Adrenal gland (tissue), 7 donors: ENCODE data around the gene ZMYM5.

- PRO-cap, 3 experiments: no peak in any of the 3 experiments
- RAMPAGE, long total RNA, 4 experiments: no peak in any of the 4 experiments
Observed at GRCh38 chr13:18489844-18490311, 691.7 kb downstream of the TUBA3C start.

DNA sequence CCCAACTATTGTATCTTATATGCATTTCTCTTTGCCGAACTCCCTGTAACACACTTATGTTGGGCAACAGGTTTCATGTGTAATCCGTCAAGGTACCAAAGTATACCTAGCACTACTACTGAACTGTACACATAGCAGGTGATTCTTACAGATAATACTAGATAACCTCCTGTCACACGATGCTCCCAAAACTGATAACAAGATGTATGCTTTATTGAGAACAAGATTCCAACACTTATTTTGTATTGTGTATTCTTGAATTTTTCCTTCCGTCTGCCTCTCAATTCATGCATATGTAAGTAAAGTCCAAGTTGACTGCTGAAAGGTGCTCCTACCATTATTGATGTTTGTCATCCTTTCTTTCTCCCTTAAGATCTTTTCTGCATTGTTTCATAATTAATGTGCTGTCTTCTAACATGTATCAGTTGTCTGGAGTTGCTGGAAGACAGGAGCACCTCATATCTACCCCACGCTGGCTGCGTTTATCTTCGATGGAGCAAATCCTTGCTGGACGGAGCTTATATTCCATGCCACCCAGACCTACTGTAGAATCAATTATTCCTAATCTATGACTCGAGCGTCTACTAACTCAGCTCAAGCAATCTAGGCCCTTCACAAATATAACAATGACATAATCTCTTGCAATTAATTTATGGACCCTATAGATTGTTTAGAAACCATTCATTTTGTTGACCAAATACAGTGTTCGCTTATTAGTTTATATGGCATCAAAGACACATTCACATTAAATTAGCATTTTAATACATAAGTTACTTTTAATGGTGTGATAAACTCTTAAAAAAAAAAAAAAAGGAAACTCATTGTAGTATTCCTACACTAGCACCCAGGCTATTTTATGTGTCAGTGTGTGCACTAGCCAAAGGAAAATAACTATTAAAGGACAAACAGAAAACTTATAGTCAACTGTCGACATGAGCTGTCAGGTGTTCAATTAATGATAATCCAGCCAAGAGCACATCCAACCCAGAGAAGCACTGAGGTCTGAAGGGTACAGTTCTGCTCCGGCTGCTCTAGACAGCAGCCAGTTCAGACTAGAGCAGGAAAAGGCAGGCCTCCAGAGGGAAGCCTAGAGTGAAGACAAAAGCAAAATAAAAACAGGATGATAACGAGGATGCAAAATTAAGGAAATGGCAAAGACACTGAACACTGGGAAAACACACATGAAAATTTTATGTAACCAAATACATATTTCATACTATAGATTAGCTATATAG lies 55.1 kb downstream of the MPHOSPH8 start:
- PRO-cap, 3 experiments: no peak in any of the 3 experiments
- RAMPAGE, long total RNA, 4 experiments: start-site peak on the minus strand in 1 of 4 experiments, centred at position 643 of the sequence, 10 reads per replicate
- RRBS: no CpG with 5 or more reads among the region's 14 CpGs

DNA sequence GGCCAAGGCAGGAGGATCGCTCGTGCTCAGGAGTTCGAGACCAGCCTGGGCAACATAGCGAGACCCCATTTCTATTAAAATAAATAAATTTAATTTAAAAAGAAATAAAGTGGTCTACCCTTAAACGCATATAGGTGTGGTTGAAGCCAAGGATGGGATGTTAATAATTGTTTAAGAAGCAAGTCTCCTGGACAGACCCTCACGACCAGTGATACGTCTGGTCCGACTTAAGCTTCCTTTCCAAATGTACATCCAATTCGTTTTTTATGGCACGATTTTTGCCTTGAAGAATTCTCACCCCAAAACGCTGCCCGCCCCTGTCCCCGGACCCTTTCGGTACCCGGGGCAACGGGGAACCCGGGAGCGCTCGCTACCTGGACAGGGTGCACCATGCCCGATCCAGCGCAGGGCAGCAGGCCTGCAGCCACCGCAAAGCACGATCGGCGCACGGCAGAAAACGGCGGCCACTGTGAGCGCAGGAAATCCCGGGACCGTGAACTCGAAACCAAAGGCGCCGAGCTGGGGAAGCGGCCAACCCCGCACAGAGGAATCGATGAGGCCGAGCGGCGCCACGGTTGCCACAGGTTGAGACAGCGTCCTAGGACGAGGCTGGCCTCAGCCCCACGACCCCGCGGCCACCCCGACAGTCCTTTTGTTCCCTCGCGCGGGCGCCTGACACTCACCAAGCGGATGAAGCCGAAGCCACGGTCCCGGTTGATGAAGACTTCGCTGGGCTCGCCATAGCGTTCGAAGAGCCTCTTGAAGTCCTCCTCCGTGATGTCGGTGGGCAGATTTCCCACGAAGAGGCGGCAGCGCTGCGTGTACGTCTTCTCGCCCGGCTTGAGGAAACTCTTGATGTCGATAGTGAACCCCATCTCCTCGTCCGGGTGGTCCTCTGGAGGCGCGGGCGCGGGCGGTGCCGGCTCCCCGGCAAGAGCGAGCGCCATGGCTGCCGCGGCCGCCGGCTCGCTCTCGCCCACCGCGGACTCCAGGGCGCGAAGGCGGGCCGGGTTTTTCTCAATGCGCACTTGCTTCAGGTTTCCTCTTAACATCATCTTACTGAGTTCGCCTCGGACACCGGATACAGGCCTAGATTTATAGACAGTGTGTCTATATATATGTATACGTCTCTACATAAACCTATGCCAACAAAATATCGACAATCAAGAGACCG lies 655 bp downstream of the PSPC1 start:
- PRO-cap, 3 experiments: peak in 3 of 3 experiments; most common plus-strand start position 544 of the sequence (in 3); most common minus-strand start position 550 of the sequence (in 1)
- RAMPAGE, long total RNA, 4 experiments: no peak in any of the 4 experiments
- RRBS: 1% methylated on average over 20 of the region's 99 CpGs

- PRO-cap, 3 experiments: peak in 3 of 3 experiments; most common plus-strand start chr13:19863291 (in 3); most common minus-strand start chr13:19863519 (in 3)
- RAMPAGE, long total RNA, 4 experiments: start-site peak on the minus strand in 3 of 4 experiments, at chr13:19863462-19863649 at its widest, 26 to 307 reads per replicate
- RRBS: 2% methylated on average over 16 of the region's 63 CpGs
Observed at GRCh38 chr13:19863190-19863733, at the start of gene ZMYM5. Gene ZMYM5 (minus strand): TSS chr13:19863649.

- PRO-cap, 3 experiments: peak in 3 of 3 experiments; most common plus-strand start chr13:19863840 (in 2); most common minus-strand start chr13:19864475 (in 3)
- RAMPAGE, long total RNA, 4 experiments: no peak in any of the 4 experiments
- RRBS: 1% methylated on average over 11 of the region's 78 CpGs
Observed at GRCh38 chr13:19863734-19864606, 521 bp upstream of the ZMYM5 start.

DNA sequence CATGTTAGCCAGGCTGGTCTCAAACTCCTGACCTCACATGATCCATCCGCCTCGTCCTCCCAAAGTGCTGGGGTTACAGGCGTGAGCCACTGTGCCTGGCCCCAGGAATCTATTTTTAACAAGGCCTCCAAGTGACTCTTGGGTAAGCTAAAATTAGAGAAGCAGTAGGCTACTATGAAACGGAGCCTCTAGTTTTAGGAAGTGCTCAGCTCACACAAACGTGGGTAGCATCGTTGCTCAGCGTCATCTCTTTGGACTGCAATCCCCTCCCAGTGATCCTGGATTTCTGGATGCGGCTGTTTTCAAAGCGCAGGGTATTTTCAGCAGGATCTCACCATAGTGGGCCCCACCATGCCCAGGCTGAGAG lies 34.3 kb downstream of the GJA3 start:
- PRO-cap, 3 experiments: peak in 1 of 3 experiments; most common plus-strand start position 312 of the sequence (in 1)
- RAMPAGE, long total RNA, 4 experiments: no peak in any of the 4 experiments
- RRBS: no CpG with 5 or more reads among the region's 9 CpGs

- PRO-cap, 3 experiments: peak in 3 of 3 experiments; most common plus-strand start chr13:20127757 (in 1); most common minus-strand start chr13:20128191 (in 3)
- RAMPAGE, long total RNA, 4 experiments: no peak in any of the 4 experiments
- RRBS: 1% methylated on average over 22 of the region's 94 CpGs
Observed at GRCh38 chr13:20127497-20128671, 33.0 kb downstream of the GJA3 start.

DNA sequence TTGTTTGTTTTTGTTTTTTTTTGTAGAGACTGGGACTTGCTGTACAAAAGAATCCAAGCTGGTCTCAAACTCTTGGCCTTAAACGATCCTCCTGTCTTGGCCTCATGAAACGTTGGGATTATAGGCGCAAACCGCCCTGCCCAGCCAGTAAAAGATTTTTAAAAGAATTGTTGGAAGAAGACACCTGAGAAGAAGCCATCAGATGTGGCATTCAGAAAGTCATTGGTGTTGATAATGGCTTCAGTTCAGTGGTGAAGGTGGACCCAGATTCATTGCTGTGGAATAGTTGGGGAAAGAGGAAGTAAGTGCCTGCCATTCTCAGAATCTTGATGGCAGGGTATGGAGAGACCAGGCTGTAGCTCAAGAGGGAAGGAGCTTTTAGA lies 12.8 kb downstream of the GJB6 start:
- PRO-cap, 3 experiments: no peak in any of the 3 experiments
- RAMPAGE, long total RNA, 4 experiments: no peak in any of the 4 experiments
- RRBS: no CpG with 5 or more reads among the region's 4 CpGs

GRCh38 chr13:20391369-20391895 lies 134.2 kb downstream of the CRYL1 start:
- PRO-cap, 3 experiments: no peak in any of the 3 experiments
- RAMPAGE, long total RNA, 4 experiments: no peak in any of the 4 experiments
- RRBS: no CpG with 5 or more reads among the region's 29 CpGs

DNA sequence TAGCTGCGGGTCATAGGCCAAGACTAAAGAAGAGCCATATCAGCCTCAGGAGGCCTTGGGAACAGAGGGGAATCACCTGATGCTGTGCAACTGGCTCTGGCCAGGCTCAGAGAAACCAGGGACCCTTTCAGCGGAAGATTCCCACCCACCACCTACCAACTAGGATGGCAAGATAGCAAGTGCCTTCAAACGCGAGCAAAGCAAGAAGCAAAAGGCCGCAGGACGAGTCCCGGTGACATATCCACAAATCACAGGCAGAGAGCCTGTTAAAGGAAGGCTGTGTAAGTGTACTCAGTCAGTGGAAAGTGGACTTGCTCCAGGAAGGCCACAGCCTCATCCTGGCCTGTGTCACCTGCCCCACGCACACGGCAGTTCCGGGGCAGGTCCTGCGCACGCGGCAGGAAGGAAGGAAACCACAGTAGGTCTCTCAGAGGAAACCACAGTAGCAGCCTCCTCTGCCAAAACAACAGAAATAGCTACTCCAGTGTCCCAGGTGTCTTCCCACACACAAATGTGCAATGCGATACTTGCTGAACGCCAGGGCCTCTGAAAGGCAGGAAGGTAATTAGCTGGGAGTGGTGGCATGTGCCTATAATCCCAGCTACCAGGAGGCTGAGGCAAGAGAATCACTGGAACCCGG lies 49.9 kb downstream of the CRYL1 start:
- PRO-cap, 3 experiments: no peak in any of the 3 experiments
- RAMPAGE, long total RNA, 4 experiments: no peak in any of the 4 experiments
- RRBS: no CpG with 5 or more reads among the region's 16 CpGs

GRCh38 chr13:20704016-20704780 lies 699 bp downstream of the IL17D start:
- PRO-cap, 3 experiments: peak in 3 of 3 experiments; most common plus-strand start chr13:20704155 (in 1); most common minus-strand start chr13:20704114 (in 2)
- RAMPAGE, long total RNA, 4 experiments: no peak in any of the 4 experiments
- RRBS: 2% methylated on average over 40 of the region's 74 CpGs

GRCh38 chr13:20714491-20715123 lies 11.1 kb downstream of the IL17D start:
- PRO-cap, 3 experiments: no peak in any of the 3 experiments
- RAMPAGE, long total RNA, 4 experiments: no peak in any of the 4 experiments
- RRBS: no CpG with 5 or more reads among the region's 8 CpGs

DNA sequence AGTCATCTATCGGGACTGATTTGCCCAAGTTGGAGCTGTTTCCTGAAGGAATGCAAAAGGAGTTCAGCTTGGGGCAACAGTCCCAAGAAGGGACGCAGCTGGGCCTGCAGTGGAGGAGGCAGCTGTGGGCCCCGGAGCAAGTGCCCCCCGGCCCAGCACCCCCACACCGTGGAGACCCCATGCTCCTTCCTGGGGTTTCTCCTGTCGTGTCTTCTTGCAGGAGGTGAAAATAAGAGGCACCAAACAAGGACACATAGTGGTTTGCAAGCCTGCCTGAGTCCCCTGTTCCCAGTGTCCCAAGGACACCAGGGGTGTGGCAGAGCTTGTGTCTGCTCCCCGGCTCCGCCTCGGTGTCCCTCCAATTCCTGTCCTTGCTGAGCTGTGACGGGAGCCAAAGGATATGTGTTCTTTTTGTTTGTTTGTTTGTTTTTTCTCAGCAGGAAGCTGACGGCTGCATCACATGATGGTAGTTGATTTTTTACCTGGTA lies 50.6 kb upstream of the XPO4 start:
- PRO-cap, 3 experiments: no peak in any of the 3 experiments
- RAMPAGE, long total RNA, 4 experiments: no peak in any of the 4 experiments
- RRBS: no CpG with 5 or more reads among the region's 11 CpGs

DNA sequence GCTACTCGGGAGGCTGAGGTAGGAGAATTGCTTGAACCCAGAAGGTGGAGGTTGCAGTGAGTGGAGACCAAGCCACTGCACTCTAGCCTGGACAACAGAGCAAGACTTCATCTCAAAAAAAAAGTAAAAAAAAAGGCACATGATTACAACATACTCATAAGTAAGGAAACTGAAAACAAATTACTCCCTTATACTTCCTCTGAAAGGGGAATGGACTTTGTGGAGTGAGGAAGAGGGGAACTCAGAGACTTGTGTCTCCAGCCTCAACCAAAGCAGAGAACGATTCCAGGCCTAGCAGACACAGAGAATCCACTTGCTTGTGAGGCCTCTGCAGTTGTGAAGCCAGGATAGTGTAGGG lies 4.3 kb upstream of the LATS2 start:
- PRO-cap, 3 experiments: no peak in any of the 3 experiments
- RAMPAGE, long total RNA, 4 experiments: no peak in any of the 4 experiments
- RRBS: no CpG with 5 or more reads among the region's 2 CpGs

DNA sequence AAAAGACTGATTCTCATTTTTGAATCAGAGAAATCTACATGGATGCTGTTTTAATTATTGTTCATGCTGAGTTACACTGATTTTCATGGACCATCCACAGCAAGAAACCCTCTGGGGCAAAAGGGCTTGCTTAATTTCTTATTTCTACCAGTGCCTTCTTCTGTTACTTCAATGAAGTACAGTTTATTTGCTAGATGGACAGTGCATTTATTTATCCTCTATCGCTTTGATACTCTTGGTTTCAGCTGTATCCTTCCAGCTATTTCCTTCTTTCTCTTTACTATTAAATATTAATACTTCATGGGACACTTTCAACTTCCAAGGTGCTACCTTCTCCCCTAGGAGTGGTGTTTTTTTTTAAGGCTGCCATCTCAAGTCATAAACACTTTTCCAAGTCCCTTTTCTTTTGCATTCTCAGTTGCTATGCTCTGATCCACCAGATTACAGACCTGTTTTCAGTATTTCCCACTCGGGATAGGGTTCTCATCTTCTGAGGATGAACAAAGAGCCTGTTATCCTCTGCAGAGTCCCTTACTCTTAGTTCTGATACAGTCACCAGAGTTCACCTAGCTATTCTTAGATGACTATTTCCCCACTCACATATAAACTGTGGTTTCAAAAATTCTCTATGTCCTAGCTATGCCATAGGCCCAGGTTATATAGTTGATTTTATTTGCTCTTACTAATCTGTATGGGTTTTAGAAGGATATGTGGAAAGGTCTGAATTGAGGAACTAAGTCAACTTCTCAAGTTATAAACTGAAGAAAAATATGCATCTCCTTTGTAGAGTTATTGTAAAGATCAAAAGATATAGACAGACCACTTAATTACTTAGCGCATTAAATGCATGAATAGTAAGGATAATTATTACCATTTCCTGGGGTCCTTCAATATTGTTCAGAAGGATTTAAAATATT lies 16.0 kb downstream of the ZDHHC20 start:
- PRO-cap, 3 experiments: no peak in any of the 3 experiments
- RAMPAGE, long total RNA, 4 experiments: no peak in any of the 4 experiments
- RRBS: no CpG with 5 or more reads among the region's 3 CpGs

- PRO-cap, 3 experiments: no peak in any of the 3 experiments
- RAMPAGE, long total RNA, 4 experiments: no peak in any of the 4 experiments
- RRBS: no CpG with 5 or more reads among the region's 4 CpGs
Observed at GRCh38 chr13:21519338-21519956, 60.3 kb upstream of the ZDHHC20 start.

DNA sequence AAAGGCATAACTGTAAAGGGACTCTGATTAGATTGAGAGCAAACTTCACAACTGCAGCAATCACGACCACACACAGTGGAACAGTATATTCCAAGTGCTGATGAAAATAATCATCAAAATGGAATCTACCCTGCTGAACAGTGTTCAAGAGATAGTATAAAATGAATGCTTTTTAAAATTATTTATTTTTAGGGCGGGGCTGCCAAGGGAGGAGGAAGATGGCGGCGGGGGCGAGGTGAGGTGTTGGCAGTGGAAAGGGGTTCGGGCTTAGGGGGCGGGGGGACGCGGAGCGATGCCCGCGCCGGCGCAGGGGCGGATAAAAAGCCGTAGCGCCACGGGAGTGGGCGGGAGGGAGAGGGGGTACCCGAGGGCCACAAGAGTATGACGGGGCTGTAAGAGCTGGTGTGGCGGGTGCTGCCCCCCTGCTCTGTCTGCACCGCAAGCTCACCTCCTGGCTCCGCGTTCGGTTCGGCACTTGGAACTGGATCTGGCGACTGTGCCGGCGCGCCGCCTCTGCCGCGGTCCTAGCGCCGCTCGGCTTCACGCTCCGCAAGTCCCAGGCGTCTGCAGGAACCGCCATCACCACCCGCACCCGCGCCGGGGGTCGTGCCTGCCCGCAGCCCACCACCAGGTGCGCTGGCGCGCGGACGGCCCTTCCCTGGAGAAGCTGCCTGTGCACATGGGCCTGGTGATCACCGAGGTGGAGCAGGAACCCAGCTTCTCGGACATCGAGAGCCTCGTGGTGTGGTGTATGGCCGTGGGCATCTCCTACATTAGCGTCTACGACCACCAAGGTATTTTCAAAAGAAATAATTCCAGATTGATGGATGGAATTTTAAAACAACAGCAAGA lies 265.3 kb upstream of the SGCG start:
- PRO-cap, 3 experiments: peak in 3 of 3 experiments; most common plus-strand start position 270 of the sequence (in 1); most common minus-strand start position 440 of the sequence (in 2)
- RAMPAGE, long total RNA, 4 experiments: no peak in any of the 4 experiments
- RRBS: 2% methylated on average over 13 of the region's 59 CpGs

- PRO-cap, 3 experiments: peak in 3 of 3 experiments; most common plus-strand start chr13:22926623 (in 3); most common minus-strand start chr13:22926268 (in 1)
- RAMPAGE, long total RNA, 4 experiments: no peak in any of the 4 experiments
- RRBS: 5% methylated on average over 10 of the region's 71 CpGs
Observed at GRCh38 chr13:22925740-22926855, 254.7 kb upstream of the SGCG start.

GRCh38 chr13:22926977-22927480 lies 253.8 kb upstream of the SGCG start:
- PRO-cap, 3 experiments: peak in 2 of 3 experiments; most common minus-strand start chr13:22927189 (in 2)
- RAMPAGE, long total RNA, 4 experiments: no peak in any of the 4 experiments
- RRBS: no CpG with 5 or more reads among the region's 33 CpGs

DNA sequence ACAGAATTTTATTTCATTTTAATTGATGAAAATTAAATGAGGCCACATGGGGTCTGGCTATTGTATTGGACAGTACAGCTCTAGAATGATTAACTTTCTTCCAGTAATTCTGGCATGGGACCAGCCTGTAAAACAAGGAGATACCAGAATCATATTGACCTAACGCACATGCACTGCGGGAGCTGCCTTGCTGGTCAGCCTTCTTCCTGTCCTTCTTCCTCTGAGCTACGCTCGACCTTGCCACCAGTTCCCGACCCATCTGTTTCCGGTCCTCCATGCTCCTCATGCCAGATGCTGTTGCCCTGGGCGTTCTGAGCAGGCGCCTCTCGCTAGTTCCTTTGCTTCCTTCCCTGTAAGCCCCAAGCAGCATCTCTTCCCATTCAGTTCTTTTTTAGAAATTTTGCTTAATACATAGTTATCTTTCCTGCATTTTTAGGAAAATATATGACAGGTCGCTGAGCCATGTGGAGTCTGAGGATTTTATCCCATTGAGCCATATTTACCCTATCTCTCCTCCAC lies 38.5 kb downstream of the TNFRSF19 start:
- PRO-cap, 3 experiments: peak in 1 of 3 experiments; most common plus-strand start position 262 of the sequence (in 1); most common minus-strand start position 222 of the sequence (in 1)
- RAMPAGE, long total RNA, 4 experiments: no peak in any of the 4 experiments
- RRBS: no CpG with 5 or more reads among the region's 10 CpGs